ENCODE measurements around a stretch of chr12.

GRCh38 chr12:57229870-57230310 is 379 bp downstream of the SHMT2 start:
- PRO-cap: bidirectional peak, plus-strand start at chr12:57230107, minus-strand start at chr12:57230020; unidirectional peak, minus-strand start at chr12:57230157
- RAMPAGE, long total RNA, 2 experiments: no peak in any of the 2 experiments

DNA sequence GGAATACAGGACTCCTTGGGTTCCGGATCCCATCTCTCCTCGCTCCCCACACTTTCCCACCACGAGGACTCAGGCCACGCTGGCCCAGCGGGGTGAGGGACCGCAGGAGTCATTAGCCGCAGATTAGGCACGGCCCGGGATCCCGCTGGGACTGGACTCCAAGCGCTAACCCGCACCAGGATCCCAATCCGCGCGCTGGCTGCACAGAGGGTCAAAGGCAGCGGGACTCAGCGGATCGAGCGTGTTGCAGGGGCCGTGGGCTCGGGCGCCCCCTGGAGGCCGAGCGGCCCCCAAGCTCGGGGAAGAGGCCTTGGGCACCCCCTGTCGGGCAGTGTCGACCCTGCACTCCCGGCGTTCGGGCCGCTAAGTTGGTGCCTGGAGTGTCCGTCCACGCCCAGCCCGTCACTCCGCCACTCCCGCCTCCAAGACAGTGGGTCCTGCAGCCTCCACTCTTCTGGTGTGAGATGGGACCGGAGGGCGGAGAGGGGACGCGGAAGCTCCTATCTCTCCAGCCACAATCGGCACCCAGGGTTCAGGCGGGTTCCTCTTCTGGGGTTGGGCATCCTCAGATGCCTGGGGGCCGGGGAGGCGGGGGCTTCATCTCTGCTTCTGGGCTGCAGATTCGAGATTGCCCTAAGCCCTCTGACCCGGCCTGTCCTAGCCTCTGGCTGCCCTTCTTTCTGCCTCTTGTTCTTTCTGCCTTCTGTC is 2.2 kb upstream of the NDUFA4L2 start:
- PRO-cap: bidirectional peak, plus-strand start at position 462 of the sequence, minus-strand start at position 219 of the sequence
- RAMPAGE, long total RNA, 2 experiments: no peak in any of the 2 experiments

DNA sequence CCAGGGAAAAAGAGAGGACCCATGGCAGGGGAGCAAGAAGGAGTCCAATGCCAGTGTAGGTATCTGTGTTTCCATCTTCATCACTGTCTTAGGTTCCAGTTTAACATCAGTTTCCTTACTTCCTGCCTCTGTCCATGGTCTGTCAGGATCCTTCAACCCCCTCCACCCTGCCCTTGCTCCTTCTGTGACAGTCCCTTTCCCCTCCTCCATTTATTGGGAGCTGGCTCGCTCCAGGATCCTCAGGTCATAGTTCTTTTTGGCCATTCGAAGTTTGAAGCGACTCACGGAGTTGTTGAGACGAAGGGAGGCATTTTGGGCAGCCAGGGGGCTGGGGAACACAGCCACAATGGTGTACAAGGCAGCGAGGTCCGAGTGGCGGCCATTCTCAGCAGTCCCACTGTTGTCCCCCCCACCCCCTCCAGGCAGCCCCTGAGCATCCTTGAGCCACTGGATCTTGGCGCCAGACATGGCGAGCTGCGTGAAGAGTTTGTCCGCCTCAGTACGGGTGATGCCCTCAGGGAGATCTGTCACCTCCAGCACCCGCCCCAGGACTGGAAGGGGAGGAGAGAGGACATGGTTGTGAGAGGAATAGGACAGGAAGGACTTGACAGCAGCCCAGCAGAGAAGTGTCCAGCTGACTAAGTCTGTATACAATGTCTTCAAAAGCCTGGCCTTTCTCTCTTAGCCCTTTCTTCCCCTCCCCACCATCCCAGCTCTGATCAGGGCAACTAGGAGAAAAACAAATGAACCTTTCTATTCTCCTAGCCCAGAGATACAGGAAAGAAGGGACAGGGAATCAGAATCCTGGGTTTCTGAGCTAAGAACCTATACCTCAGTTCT is 3.8 kb upstream of the STAC3 start:
- PRO-cap: no peak
- RAMPAGE, long total RNA, 2 experiments: no peak in any of the 2 experiments

DNA sequence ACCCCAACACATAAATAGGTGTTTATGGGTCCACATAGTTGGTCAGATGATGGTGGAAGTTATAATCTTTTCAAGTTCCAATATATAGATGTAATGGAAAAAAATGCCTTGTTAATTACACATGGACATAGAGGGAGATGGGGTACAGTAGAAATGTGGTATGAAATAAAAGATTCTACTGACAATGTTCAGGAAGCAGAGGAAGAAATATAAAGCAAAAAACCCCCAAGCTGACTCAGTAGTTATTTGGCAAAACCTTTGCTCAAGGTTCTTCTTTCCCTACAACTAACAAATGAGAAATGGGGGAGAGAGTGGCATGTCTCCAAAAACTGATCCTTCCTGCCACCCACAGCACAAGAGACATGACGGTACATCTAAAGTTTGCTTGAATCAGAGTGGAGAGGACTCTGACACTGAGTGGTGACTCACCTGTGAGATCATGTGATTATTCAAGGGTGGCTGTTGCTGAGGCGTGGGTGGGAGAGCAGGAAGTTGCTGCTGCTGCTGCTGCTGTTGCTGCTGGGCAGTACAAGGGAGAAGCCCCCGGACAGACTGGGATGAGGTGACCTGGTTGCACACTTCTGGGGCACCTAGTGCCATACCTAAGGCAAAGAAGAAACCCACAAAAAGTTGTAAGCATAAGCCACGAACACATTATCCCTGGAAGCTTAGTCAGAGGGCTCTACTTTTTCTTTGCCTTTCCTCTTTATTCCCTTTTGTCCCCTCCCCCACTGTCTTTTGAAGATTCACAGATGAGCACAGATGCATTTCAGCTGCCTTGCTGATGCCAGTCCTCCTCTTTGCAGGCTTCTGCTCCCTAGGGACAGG is 29.2 kb upstream of the STAC3 start:
- PRO-cap: no peak
- RAMPAGE, long total RNA, 2 experiments: no peak in any of the 2 experiments

DNA sequence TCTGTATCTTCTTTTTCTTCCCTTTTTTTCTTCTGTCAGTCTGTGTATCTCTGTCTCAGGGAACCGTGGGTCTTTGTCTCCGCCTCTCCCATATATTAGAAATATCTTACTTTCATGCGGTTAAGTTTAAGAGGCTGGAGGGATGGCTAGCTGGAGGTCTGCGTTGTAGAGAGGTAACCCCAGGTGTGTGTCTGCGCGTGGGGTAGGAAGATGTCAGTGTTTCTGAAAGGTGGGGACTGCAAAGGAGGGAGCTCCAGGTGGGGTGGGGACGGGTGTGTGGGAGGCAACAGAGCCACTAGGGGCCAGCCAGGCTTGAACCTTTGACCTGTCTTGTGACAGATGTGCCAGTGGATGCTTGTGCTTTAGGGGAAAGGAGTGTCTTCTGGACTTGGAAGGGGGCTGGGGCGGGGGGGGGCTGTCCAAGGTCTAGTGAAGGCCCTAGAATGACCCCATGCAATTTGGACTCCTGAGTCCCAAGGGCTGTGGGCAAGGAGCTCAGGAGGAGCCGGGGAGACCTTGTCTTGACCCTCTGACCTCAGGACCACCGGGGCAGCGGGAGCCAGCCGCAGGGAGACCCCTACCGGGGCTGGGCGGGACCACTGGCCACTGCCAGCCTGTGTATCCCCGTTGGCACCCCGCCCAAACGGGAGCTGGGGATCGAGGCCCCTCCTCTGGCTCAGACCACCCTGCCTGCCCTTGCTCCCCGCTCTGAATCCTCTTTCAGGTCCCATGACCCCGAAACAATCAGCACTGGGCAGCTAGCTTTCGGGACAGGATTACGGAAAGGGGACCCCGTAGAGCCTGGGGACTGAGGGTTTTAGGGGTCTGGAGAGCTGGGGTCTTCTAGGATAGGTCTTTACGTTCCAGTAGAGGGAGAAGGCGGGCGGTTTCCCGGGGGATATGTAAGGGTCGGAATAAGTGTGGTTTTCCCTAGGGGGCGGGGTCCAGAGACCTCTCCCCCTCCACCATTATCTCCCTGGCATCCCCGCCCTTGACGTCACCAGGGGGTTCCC is 1.1 kb downstream of the GLI1 start:
- PRO-cap: no peak
- RAMPAGE, long total RNA, 2 experiments: no peak in any of the 2 experiments

GRCh38 chr12:57478923-57479494 is 657 bp downstream of the ARHGAP9 start:
- PRO-cap: no peak
- RAMPAGE, long total RNA, 2 experiments: no peak in any of the 2 experiments

GRCh38 chr12:57529477-57530016 is 6.9 kb downstream of the MBD6 start:
- PRO-cap: no peak
- RAMPAGE, long total RNA, 2 experiments: no peak in any of the 2 experiments

GRCh38 chr12:57530017-57531123 is 7.7 kb downstream of the MBD6 start:
- PRO-cap: no peak
- RAMPAGE, long total RNA, 2 experiments: no peak in any of the 2 experiments

- PRO-cap: no peak
- RAMPAGE, long total RNA, 2 experiments: no peak in any of the 2 experiments
Observed at GRCh38 chr12:57612235-57612768, 1.1 kb downstream of the ARHGEF25 start.

DNA sequence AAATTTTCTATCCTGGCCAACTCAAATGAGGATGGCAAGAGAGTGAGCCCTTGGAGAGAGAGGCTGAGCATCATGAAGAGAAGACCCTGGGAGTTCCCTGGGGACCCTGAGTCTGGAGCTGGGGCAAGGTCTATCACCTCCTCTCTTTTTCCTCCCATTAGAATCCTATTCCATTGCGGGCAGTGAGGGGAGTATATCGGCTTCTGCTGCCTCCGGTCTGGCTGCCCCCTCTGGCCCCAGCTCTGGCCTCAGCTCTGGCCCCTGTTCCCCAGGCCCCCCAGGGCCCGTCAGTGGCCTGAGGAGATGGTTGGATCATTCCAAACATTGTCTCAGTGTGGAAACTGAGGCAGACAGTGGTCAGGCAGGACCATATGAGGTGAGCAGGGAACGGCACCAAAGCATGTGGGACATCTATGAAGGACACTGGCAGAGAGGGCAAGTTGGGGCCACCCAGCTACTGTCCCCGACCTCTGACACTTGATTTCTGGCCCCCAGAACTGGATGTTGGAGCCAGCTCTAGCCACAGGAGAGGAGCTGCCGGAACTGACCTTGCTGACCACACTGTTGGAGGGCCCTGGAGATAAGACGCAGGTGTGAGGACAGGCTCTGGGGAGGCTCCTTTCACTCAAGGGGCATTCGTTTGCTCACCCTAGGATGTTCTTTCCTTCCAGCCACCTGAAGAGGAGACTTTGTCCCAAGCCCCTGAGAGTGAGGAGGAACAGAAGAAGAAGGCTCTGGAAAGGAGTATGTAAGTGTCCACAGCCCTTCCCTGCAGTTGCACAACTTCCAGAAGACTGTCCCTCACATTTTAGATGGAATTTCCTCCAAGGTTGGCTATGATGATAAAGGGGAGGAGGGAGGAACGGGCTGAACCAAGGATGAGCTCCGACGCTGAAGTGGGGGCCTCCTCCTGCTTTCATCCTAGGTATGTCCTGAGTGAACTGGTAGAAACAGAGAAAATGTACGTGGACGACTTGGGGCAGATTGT is 1.8 kb downstream of the ARHGEF25 start:
- PRO-cap: no peak
- RAMPAGE, long total RNA, 2 experiments: no peak in any of the 2 experiments

DNA sequence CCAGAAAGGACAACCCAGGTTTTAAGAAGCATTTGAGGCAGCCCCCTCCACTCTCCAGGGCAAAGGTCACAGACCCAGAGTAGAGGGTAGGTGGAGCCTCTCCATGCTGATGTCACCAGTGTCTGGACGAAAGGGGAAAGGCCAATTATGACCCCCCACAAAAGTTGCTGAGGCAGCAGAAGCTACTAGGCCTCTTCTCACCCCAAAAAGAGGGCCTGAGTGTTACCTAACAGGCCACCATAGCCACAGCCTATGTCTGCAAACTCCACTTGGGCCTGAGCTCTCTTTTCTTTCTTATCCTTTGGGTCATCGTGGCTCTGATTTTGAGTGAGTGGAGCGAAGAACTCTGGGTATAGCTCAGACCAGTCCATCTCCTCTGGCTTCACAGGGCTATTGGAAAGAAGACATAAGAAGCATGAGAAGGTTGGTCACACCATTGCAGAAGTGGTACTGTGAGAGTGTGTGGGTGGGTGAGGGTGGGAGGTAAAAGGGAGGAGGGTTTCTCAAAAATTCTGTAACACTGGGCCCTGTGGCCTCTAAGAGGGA is 964 bp downstream of the METTL1 start:
- PRO-cap: no peak
- RAMPAGE, long total RNA, 2 experiments: no peak in any of the 2 experiments

GRCh38 chr12:57803161-57803868 is 15.2 kb downstream of the AVIL start:
- PRO-cap: no peak
- RAMPAGE, long total RNA, 2 experiments: no peak in any of the 2 experiments

GRCh38 chr12:57824762-57825919 is 6.6 kb upstream of the AVIL start:
- PRO-cap: no peak
- RAMPAGE, long total RNA, 2 experiments: no peak in any of the 2 experiments

DNA sequence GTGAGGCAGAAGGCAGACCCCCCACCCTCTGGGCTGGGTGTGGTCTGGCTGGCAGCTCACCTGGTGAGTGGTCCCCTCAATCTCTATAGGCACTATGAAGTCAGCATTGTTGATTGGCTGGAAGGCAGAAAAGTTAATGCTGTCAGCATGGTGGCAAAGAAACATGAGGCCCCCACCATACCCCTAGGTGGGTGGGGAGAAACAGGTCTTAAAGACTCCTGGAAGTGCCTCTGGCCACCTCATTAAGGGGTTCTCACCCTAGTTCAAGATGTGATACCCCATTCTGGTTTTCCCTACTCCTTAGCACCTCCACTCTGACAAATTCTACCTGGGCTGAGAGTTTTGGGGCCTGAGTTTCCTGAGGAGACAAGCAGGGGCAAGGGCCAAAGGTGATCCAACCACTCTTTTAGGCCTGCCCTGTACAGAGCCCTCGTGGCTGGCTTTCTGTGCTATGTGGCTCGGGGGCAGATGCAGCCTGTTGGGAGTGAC is 7.8 kb upstream of the AVIL start:
- PRO-cap: no peak
- RAMPAGE, long total RNA, 2 experiments: no peak in any of the 2 experiments

GRCh38 chr12:57890357-57891152 is 44.0 kb upstream of the CTDSP2 start:
- PRO-cap: no peak
- RAMPAGE, long total RNA, 2 experiments: no peak in any of the 2 experiments

GRCh38 chr12:57892647-57893139 is 46.2 kb upstream of the CTDSP2 start:
- PRO-cap: no peak
- RAMPAGE, long total RNA, 2 experiments: no peak in any of the 2 experiments

DNA sequence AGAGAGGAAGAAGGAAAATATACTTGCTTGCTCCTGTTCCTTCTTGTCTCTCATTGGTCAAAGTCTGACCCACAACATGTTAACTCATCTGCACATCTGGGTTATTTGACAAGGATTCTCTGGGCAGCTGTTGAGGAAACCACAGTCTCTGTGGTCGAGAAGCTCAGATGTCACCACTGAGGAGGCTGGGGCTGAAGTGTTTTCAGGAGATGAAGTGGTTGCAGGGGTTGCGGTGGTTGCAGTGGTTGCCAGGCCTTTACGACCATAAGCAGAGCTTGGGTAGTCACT is 265.0 kb upstream of the LRIG3 start:
- PRO-cap: no peak
- RAMPAGE, long total RNA, 2 experiments: no peak in any of the 2 experiments

DNA sequence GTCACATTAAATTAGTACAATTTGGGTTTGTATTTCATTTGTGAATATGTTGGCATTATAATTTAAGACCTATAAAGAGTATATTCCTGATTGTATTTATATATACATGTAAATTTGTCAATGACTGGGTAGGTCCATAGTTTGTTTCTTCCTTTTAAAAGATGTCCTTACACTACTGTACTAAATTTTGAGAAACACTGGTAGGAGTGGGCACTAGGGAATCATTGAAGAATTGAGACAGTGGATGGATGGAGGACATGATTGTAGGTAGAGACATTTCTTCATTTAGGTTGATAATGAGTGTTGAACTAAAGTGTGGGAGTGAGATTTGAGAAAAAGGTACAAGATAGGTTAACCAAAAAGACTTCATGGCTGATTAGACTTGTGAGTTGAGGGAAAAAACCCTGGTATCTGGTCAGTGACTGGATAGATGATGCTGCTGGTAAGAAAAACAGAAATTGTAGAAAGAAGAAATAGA is 12.0 kb downstream of the MON2 start:
- PRO-cap: no peak
- RAMPAGE, long total RNA, 2 experiments: start-site peak on the plus strand in 1 of 2 experiments, centred at position 91 of the sequence, 7 reads per replicate

DNA sequence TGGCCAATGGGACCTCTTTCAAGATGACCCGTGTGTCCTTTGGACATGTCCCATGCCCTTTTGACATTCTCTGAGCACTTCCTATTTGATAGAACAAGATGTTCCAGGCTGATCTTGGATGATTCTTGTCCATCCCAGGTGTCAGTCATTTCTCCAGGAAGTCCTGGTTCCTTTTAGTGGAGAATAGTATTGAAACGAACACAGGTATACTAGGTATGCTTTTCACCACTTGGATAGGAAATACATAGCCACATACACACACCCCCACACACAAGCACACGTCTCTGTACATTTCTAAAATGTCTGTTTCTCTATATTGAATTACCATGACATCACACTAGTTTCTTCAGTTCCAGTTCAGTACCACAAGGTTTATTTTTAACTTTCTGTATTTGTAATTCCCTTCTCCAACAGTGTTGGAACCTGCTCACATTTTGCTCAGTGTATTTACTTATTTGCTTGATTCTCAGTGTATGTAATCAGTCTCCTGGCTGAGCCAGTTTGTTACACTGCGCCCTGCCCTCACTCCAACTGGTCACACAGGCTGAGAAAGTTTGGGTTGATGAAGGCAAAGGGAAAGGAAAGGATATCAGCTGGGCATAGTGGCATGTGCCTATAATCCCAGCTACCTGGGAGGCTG is 67.0 kb downstream of the MON2 start:
- PRO-cap: no peak
- RAMPAGE, long total RNA, 2 experiments: no peak in any of the 2 experiments

- PRO-cap: no peak
- RAMPAGE, long total RNA, 2 experiments: no peak in any of the 2 experiments
Observed at GRCh38 chr12:62604618-62604894, 137.9 kb downstream of the MON2 start.

Measured in lower leg skin (tissue), 2 donors.